ENCODE results near the genes LHX6, OR1N1 and OR1L4.

DNA sequence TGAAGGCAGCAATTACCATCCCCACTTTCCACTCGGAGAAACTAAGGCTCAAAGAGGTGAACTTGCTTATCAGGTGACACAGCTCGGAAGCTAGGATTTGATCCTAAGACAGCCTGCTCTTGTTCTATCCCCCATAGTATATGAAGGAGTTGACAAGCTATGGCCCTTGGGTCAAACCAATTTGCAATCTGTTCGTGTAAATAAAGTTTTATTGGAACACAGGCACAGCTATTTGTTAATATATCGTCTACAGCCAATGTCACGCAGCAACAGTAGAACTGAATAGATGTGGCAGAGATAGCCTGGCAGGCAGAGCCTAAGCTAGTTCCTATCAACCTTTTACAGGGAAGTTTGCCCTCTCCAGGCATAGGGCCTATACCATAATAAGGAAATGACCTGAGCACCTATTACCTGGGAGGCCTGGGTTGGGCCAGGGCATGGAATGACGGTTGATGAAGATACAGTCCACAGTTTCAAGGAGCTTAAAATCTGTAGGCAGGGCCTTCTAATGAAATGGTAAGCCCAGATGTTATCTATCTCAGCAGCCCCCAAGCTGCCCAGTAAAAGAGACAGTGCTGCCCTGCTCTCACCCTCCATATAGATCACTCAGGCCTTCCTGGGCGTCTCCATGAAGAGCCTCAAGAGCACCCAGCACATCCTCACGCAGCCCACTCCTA is 179.0 kb downstream of the TTLL11 start:
- PRO-cap, result no peak

DNA sequence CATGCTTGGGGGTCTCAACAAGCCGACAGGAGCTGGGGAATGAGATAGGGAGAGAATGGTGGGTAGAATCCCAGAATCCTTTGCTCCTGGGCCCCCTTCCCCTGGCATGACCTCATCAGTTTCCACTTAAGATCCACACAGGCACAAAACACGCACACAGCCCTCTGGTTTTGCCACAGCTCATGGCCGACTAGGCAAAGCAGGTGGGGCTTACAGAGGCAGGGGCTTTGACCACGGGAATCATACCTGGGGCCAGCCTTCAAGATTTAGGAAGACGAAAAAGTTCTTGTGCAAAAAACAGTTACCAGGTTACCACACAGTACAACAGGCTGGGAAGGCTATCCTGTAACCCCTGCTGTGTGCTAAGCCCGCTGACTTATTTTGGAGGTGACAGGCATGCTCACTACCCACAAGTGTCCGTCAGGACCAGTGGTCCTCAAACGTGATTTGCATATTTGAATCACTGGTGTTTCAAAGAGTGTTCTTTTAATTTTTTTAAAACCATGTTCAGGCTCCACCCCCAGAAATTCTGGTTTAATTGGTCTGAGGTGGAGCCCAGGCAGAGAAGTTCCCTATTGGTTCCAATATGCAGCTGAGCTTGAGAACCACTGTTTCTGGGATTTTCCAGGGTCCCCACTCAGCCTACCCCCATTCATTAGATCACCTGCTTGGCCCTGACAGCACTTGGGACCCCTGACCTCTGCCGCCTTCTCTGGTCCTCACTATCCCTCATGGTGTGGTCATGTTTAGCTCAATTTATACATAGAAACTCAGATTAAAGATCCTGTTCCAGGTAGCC is 146.7 kb downstream of the TTLL11 start:
- PRO-cap, result no peak

GRCh38 chr9:122228592-122229412 is at the start of gene LHX6:
Gene LHX6, minus strand, starts transcription at chr9:122228957.
- PRO-cap, result no peak

- PRO-cap, result no peak
These were observed 35.3 kb downstream of the PTGS1 start for GRCh38 chr9:122405925-122406786.

GRCh38 chr9:122527077-122527601 is at the start of gene OR1N1:
Gene OR1N1, minus strand, starts transcription at chr9:122527293.
- PRO-cap, result no peak

DNA sequence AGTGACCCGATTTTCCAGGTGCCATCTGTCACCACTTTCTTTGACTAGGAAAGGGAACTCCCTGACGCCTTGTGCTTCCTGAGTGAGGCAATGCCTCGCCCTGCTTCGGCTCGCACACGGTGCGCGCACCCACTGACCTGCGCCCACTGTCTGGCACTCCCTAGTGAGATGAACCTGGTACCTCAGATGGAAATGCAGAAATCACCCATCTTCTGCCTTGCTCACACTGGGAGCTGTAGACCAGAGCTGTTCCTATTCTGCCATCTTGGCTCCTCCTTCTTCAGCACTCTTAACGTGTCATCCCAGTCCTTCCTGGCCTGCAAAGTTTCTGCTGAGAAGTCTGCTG is 12.7 kb upstream of the OR1L8 start:
- PRO-cap, result no peak

GRCh38 chr9:122723676-122724100 is at the start of gene OR1L4:
Gene OR1L4, plus strand, starts transcription at chr9:122723990.
- PRO-cap, result no peak

- PRO-cap, result no peak
These were observed 1.6 kb downstream of the RC3H2 start for GRCh38 chr9:122903695-122903902.

- PRO-cap, result no peak
These were observed 70.7 kb downstream of the GPR21 start for GRCh38 chr9:123104135-123104545.

DNA sequence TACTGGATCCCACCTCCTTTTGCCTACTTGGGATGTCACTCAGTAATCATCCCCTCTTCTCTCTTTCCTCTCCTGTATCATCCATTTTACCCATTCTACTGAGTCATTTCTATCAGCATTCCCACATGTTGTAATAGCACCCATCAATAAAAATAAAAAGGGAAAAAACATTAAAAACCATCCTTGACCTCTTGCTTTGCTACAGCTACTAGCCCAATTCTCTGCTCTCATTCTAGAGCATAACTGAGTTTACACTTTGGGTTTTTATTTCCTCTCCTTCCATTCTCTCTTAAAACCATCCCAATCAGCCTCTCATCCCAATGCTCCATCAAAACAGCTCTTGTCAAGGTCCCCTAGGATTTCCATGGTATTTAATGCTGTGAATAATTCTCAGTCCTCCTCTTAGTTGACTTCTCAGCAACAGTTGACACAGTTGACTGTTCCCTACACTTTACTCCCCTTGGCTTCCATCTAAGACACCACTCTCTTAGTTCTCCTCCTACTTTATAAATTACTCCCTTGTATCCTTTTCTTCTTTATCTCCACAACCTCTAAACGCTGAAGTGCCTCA is 74.0 kb downstream of the STRBP start:
- PRO-cap, result no peak

DNA sequence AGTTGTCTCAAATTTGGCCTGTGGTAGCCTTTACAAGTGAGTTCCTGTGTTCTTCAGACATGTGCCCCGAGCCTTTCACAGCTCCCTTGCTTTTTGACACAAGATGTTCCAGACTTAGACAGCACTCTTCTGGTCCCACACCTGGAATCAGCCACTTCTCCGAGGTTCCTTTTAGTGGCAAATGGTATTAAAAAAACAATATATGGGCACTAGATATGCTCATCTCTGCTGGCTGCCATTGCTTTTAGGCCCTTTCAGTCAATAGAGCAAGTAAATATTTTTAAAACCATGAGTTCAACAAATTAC is 46.2 kb downstream of the STRBP start:
- PRO-cap, result no peak

DNA sequence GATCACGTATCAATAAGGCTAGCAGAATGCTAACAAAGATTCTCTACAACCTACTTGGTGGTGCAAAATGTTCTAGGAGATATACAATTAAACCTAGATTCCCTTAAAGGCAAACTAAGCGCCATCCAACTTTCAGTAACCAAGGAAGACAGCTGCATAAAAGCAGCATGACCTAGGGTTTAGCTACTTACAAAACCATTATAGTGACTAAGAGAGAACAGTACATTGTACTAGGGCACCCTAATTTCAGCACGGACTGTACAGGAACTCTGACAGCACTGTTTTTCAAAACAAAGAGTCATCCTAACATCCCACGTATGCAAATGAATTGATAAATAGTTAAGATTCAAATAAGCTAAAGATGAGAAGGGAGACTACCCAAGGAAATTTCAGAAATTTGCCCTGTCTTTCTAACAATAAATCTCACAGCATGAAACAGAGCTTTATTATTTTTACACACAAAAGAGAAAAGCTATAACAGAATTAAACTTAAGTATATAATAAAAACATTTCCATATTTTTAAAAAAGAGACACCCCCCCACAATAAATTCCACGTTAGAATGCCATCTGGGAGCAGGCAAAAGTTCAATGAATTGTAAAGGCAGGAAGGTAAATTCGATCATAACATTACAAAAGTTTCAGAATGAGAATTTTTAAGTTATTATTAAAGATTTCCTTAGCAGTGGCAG is 29.9 kb downstream of the STRBP start:
- PRO-cap, result no peak

- PRO-cap, result no peak
These were observed 24.4 kb downstream of the CRB2 start for GRCh38 chr9:123380236-123380953.

DNA sequence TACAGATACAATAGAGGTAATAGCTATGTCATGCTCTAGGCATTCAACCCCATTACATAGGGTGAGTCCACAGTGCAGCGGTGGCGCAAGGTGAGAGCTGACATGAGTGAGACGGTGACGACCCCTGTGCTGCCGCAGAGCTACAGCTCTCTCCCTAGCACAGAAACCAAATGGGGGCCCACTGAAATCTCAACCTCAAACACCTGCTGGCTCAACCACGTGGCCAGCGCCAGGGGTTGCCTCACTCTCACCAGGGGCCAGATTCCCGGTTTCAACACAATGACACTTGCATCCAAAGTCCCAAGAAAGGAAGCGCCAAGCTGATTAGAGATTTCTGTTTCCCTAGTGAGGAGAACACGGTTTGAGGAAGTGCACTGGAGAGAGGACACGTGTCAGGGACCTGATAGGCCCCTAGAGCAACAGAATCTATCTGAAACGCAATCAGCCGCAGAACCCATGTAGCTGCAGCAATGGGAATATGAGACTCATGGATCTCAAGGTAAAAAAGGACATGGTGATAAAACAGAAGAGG is 114.2 kb downstream of the CRB2 start:
- PRO-cap, result no peak

GRCh38 chr9:123484170-123484572 is 128.2 kb downstream of the CRB2 start:
- PRO-cap, result no peak

GRCh38 chr9:123608257-123608566 is 252.2 kb downstream of the CRB2 start:
- PRO-cap, result no peak

DNA sequence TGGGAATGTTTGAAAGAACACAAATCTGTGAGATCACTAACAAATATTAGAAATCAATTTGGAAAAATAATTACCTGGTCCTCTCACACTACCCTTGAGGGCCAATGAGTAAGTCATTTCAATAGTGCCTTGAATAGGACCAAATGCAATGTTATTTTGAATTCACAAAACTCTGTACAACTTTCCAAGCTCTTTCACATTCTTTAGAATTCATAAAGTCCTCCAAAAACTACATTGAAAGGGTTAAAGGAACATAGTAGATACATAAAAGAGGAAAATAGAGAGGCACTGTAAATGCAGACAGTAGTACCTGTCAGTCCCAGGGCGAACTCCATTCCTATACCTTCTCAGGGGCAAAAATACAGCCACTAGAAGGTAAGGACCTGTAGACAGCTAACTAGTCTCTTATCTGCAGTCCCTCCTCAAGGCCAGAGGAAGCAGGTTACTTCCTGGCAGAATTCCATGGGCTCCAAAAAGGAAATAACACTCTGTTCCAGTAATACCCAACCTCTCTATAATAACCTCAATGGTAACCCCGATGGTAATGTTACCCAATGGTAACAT is 113.3 kb downstream of the DENND1A start:
- PRO-cap, result no peak

GRCh38 chr9:123998719-123999673 is 12.6 kb upstream of the LHX2 start:
- PRO-cap, result no peak

- PRO-cap, result no peak
These were observed 38.6 kb upstream of the NEK6 start for GRCh38 chr9:124219176-124219509.

DNA sequence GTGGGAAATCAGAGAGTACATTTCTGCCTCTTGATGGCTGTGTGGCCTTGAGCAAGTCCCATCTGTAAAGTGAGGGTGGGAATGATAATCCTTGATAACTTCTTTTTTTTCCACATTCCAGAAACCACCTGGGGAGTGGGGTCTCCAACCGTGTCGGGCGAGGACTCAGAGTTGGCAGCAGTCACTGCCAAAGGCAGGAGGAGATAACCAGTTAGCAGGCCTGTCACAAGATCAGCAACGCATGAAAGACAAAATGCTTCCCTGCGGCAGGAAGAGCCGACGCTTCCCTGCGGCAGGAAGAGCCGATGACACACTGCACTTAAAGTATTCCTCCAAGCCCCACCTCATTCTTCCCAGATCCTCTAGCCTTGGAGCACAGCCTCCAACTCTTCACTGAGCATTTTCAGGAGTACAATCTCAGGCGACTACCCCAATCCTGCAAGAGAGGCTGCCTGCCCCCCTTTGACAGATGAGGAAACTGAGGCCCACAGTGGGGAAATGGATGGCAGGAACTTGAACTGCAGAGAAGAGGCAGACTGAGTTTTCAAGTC is 5.8 kb upstream of the NEK6 start:
- PRO-cap, result no peak